Natural killer cell (primary cell): ENCODE results near the gene PPOX.

DNA sequence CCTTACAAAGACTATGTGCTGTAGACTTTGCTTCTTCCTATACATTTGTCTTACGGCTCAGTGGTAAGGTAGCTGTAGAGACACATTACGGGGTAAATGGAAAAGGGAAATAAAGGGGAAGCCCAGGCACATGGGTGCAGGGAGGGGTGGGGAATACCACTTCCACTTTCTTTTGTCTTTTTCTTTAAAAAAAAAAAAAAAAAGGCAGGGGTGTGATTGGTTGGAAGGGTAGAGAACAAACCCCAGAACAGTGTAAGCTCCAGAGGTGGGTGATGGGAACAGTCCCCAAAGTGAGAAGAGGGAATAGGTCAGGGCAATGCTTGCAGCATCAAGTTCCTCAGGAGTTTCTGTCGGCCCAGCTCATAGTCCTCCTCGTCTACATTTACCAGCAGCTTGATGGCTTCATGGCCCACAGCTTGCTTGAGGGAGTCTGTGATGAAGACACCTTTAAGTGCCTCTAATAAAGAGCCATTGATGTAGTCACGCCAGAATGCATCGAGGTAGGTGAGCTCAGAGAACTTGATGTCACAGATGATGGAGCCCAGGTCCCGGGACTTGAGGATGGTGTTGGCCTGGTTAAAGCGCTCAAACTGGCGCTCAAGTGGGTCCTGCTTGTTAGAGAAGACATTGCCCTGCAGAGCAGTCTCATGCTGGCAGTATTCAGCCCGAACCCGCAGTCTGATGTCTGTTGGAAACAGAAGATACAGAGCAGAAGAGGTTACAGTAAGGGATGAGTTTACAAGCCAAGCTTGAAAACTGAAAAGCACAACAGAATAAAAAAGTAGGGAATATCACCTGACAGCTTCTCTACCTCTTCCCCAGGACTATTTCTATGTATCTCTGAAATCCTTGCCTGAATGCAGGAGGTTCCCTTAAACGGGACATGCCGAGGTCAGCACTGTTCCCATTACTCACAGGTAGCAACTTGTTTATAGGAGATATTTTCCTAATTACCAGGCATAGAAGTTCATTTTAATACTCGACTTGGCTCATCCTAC lies 4.2 kb downstream of the NIT1 start:
- PRO-cap = no peak

DNA sequence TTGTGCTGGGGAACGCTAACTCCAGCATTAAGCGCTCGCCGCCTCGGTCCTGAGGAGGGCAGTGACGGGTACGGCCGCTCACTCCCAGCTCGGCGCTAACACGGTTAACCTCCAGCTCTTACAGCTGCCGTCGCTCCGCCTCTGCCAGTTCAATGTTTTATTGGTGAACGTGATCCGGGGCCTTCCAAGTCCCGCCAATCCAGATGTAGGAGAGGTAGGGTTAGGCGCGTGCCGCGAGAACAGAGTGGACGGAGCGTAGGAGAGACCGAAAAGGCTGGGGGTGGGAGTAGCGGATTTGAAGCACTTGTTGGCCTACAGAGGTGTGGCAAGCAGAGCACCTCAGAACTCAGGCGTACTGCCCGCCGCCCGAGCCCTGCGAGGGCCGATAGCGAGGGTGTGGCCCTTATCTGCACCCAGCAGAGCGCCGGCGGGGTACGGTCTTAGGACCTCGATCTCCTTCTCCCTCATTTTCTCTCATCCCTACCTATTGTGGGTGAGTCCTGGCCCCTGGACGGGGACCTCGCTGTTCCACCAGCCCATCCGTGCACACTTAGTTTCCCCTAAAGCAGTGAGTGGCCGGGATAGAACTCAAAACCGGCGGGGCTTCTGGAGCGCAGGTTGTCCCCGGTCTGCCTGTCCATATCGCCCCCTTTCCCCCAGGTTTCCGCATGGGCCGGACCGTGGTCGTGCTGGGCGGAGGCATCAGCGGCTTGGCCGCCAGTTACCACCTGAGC lies at the start of gene PPOX:
PPOX (plus strand) TSS at position 247 of the 734 bp plus-strand sequence.
- PRO-cap = bidirectional peak, plus-strand start at position 247 of the sequence, minus-strand start at position 102 of the sequence

GRCh38 chr1:161201037-161201200 lies 1.2 kb upstream of the NDUFS2 start:
- PRO-cap = no peak

DNA sequence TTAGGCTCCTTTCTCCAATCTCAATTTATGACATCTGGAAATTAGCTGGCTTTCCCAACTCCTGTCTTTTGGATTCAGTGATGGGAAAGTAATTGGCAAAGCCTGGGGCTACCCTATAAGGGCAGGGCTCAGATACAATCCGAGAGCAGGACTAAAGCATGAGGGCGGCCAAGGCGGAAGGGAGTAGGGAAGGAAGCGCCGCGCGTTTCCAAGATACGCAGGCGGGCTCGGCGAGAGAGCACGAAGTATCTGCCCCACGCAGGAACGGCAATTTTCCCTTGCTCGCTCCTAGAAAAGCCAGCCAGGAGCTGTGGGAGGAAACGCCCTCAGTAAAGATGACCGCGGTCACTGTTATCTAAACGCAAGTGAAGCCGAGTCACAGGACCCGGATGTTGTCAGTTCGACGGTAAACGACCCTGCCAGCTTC lies 299 bp upstream of the NDUFS2 start:
- PRO-cap = bidirectional peak, plus-strand start outside the sequence, minus-strand start at position 367 of the sequence

- PRO-cap = no peak
These were observed 1.4 kb downstream of the TOMM40L start for GRCh38 chr1:161226827-161228151.

GRCh38 chr1:161420607-161420930 lies 52.9 kb upstream of the CFAP126 start:
- PRO-cap = unidirectional peak, plus-strand start at chr1:161420870

GRCh38 chr1:161499674-161500112 lies 5.6 kb upstream of the FCGR2A start:
- PRO-cap = no peak

DNA sequence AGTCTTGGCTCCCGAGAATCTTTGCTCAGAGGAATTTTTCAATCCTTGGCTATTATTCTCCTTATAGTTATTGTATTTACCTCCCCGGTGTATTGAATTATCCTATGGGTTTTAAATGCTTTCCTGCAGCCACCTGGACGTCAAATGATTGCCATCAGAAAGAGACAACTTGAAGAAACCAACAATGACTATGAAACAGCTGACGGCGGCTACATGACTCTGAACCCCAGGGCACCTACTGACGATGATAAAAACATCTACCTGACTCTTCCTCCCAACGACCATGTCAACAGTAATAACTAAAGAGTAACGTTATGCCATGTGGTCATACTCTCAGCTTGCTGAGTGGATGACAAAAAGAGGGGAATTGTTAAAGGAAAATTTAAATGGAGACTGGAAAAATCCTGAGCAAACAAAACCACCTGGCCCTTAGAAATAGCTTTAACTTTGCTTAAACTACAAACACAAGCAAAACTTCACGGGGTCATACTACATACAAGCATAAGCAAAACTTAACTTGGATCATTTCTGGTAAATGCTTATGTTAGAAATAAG lies 6.4 kb upstream of the HSPA6 start:
- PRO-cap = no peak

DNA sequence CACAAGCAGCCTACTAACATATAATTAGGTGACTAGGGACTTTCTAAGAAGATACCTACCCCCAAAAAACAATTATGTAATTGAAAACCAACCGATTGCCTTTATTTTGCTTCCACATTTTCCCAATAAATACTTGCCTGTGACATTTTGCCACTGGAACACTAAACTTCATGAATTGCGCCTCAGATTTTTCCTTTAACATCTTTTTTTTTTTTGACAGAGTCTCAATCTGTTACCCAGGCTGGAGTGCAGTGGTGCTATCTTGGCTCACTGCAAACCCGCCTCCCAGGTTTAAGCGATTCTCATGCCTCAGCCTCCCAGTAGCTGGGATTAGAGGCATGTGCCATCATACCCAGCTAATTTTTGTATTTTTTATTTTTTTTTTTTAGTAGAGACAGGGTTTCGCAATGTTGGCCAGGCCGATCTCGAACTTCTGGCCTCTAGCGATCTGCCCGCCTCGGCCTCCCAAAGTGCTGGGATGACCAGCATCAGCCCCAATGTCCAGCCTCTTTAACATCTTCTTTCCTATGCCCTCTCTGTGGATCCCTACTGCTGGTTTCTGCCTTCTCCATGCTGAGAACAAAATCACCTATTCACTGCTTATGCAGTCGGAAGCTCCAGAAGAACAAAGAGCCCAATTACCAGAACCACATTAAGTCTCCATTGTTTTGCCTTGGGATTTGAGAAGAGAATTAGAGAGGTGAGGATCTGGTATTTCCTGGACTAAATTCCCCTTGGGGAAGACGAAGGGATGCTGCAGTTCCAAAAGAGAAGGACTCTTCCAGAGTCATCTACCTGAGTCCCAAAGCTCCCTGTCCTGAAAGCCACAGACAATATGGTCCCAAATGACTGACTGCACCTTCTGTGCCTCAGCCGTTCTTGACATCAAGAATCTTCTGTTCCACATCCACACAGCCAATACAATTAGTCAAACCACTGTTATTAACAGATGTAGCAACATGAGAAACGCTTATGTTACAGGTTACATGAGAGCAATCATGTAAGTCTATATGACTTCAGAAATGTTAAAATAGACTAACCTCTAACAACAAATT lies 5.6 kb upstream of the HSPA6 start:
- PRO-cap = no peak

DNA sequence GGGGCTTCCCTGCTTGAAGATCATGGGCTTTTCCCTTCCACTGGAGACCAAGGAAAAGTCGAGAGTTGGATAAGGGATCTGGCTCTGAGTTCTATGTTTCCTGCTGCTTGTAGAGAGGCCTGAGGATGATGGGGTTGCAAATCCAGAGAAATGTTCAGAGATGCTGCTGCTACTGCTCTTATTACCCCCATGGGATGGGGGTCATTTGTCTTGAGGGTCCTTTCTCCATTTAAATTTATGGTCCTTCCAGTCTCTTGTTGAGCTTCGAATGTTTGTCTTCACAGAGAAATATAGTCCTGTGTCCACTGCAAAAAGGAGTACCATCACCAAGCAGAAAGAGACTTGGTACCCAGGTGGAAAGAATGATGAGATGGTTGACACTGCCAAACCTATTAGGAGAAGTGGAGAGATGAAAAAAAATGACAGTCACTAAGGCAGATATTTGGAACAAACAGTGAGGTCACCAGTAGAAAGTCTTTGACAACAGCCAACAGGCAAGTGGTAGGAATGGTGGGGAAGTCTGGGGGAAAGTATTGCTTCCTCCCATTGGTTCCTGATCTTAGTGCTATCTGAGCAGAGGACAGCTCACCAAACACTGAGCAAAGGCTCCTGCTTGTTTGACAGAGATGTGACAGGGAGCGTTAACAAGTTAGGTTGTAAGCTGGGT lies 6.7 kb downstream of the FCGR3A start:
- PRO-cap = no peak

DNA sequence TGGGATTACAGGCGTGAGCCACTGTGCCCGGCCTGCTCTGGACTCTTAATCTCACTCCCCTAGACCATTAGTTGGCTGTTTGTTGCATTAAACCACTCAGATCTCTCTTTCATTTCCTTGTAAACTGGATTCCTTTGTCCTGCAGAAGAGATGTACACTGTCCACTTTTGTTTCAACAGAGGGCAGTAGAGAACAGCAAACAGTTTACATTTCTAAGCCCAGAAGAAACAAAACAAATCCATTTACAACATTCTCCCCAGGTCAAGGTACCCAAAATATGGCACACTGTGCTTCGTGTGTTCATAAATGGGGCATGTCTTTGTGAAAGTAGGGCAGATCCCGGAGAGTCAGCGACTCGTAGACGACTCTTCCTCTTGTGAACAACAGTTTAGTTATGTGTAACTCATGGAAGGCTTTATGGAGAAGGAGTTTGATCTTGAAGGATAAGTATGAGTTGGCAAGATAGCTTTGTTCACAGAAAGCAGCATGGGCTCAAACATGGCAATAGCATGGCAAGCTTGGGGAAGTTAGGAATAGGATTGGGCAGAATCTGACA lies 16.6 kb upstream of the FCGR3A start:
- PRO-cap = no peak

- PRO-cap = no peak
These were observed 31.6 kb upstream of the FCGR3A start for GRCh38 chr1:161581173-161581663.

DNA sequence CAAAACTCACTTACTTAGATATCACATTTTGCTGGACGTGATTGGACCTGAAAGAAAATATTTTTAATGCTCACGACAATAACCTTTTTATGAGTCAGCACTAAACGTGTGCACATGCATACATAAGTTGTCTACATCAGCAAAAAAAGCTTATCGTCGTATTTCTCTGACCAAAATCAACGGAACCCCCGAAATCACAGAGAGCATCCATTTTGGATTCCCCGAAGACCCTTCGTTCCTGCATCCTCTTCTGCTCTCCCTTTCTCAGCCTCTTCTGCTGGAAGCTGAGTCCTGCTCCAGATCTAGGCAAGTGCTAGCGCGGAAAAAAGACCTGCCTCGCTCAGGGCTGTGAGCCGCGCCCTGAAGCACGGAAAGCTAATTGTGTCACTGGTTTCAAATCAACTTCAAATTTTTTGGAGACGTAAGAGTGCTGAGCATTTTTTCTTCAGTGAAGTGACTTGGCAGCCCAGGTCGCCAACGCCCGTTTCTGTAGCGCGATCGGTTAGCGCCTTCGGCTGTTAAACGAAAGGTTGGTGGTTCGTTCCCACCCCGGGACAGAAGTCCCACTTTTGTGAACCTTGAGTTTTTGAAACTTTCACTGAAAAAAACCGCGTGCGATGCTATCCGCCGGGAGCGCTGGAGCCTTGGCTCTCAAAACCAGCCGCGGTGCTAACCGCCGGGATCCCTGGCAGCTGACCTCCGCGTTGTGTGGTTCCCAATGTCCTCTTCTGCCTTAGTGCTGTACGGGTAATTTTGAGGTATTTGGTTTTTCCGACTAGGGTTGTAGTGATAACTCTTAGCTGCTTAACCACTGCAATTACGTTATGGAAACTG lies 9.6 kb downstream of the FCGR3B start:
- PRO-cap = unidirectional peak, plus-strand start at position 407 of the sequence; unidirectional peak, minus-strand start at position 710 of the sequence

DNA sequence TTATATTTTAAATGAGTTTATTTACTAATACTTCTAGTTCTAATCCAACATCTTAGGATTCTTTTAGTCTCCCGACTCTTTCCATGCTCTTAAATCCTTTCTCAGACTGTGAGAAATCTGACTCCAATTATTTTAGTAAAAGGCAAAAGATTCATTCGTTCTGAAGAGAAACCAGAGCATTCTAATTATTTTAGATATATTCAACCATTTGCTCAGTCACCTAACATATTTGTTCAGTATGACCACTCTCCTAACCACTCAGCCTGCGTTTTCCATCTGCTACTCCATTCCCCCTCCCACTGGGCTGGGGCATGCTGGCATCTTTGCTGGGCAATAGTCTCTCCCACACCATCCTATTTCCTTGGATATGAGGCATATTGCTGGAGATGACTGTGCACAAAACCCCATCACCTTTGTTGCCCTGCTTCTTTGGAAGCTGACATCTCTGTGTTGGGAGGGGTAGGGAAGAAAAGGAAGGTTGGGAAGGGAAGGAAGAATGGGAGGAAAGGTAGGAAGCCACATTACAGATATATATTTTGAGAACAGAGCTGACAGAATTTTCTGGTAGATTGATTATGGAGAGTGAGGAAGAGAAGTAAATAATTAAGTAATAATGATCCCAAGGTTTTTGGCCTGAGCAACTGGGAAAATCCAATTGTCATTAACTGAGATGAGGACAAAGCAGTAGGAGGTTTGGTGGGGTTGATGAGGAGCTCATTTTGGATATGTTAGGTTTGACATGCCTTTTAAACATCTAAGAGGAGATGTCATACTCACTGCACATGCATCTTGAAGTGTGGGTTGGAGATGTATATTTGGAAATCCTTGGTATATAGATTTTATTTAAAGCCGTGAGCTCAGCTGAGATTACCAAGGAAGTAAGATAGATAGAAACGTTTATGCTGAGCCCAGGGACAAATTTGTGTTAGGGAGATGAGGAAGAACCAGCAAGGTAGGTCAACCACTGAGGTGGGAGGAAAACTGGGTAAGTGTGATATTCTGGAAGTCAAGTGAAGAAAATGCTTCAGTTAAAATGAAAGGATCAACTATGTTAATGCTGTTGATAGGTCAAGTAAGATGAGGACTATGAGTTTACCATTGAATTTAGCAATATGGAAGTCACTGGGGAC lies 10.2 kb downstream of the ATF6 start:
- PRO-cap = no peak

DNA sequence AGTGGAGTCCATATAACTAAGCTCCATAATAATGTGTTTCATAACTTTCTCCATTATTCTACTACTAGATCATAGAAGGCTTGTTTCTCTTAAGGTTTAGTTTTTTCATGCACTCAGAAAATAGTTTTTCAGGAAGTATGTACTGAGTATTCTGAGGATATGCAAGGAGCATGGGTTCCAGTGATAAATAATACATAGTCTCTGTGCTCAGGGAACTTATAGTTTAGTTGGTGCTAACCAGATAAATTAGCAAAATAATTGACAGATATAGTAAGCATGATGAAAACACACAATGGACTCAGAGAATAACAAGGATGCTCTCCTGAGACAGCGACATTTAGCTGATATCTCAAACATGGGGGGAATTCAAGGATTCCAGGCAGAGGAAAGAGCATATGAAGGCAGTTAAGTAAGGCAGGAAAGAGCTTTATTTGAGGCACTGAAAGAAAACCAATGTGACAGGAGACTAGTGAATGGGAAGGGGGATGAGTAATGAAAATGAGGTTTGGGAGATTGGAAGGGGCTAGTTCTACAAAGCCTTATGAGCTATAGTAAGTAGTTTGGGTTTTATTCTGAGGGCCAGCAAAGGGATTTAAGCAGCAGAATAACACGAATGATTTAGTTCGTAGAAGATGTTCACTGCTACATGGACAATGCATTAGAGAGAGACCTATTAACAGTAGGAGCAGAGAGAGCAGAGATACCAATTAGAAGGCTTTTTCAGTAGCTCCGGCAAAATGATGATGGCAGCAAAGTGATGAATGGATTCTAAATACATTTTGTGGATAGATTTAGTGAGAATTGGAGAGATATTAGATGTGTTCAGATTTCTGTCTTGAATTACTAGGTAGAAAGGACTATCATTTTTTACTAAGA lies 111.2 kb downstream of the ATF6 start:
- PRO-cap = no peak

- PRO-cap = no peak
These were observed 61.9 kb downstream of the NOS1AP start for GRCh38 chr1:162131307-162131869.

DNA sequence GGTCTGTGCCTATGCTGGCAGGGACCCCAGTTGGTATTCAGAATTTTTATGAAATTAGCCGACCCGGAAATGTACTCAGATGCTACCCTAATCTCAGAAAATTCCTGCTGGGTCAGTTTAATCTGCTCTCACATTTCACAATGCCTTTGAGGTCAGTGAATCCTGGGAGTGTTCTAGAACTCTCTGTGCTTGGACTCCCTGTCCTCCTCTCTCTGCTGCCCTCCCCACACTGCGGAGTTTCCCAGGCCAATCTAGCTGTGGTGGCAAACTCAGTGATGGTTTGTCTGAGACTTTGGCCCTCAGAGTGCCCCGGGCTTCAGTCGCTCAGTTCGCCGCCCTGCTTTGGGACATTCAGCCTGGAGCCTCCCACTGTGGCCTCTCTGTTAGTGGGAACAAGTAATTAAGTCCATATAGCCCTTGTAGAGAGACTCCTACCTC lies 7.0 kb downstream of the C1orf226 start:
- PRO-cap = no peak

DNA sequence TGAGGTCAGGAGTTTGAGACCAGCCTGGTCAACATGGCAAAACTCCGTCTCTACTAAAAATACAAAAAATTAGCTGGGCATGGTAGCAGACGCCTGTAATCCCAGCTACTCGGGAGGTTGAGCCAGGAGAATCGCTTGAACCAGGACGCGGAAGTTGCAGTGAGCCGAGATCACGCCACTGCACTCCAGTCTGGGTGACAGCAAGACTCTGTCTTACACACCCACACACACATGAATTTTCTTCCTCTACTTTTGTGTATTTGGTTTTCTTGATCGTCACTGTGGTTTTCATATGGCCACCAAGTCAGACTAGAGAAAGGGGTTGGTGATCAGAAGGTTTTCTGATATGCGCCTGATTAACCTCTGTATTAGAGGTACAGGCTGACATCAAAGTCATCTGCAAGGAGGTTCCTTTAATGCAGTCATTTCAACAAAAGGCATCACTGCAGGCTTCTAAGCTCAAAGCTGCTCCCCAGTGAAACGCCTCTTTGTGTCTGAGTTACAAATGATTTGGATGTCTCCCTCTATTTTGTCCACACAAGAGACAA lies 11.1 kb downstream of the SH2D1B start:
- PRO-cap = bidirectional peak, plus-strand start at position 368 of the sequence, minus-strand start at position 161 of the sequence

GRCh38 chr1:162541458-162542190 lies 19.9 kb upstream of the UAP1 start:
- PRO-cap = no peak

DNA sequence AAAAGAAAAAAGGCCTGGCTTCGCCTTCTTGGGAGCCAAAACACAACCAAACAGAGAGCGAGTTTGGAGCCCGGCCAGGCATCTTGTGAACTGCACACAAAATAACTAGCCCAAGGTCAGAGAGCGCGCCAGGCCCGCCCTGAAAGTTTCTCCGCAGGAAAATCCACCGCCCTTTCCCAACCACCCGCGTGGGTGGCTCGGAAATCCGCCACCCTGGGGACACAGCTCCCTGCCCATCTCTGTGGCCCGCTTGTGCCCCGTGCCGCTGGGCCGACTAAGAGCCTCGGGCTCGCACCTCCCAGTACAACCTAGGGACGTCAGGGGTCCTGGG lies 614 bp upstream of the UAP1 start:
- PRO-cap = no peak